Mesenchymal stem cell of the bone marrow (primary cell): ENCODE measurements around a stretch of chr17.

DNA sequence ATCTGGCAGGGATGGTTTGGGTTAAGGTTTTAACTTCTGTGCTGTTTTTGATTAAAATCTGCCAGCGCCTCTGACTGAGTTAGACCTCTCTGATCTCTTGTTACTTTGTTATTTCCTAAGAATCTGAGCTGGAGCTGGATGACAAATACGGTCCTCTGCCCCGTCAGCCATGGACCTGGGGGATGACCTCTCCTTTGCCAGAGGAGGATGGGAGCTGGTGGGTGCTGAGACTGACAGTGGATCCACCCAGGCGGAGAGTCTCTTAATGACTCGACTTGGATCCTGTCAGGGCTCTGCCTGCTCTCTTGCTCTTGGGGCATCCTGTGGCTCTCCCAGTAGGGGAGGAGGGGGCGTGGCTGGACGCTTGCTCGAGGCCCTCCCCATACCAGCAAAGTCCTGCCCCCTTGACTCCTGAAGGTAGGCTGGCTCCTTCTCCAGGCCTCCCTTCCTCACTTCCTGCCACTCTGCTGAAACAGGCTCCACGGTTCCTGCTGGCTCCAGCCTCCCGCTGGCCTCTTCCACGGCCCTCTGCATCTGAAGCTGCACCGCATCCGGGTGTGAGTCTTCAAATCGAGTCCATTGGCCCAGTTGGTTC, 24.8 kb upstream of the MAP3K14 start:
- CAGE, long polyA plus RNA = no peak

GRCh38 chr17:45418437-45419265, 14.0 kb downstream of the ARHGAP27 start:
- CAGE, long polyA plus RNA = no peak

GRCh38 chr17:45896905-45898123, 3.0 kb downstream of the MAPT start:
- CAGE, long polyA plus RNA = no peak

GRCh38 chr17:45940839-45941302, 46.5 kb downstream of the MAPT start:
- CAGE, long polyA plus RNA = no peak

GRCh38 chr17:46034972-46035534, 36.0 kb downstream of the STH start:
- CAGE, long polyA plus RNA = no peak

DNA sequence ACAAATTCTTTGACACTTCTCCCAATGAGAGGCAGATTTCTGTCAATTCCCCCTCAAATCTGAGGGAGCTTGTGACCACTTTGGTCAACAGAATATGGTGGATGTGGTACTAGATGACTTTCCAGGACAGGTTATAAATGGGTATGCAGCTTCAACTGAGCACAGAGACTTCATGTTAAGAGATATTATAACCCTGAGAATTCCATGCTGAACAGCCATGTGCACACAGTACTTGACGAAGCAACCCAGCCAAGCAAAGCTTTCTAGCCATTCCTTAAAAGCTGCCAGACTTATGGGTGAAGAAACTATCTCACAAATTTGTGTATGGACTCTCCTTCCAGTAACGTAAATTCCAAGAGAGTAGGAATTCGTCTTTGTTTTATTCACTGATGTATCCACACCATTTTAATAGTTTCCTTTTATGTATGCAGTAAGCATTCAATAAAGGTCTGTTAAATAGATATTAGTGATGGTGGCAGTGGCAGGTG, 76.1 kb downstream of the KANSL1 start:
- CAGE, long polyA plus RNA = no peak

GRCh38 chr17:46151259-46151912, 41.8 kb downstream of the KANSL1 start:
- CAGE, long polyA plus RNA = no peak

DNA sequence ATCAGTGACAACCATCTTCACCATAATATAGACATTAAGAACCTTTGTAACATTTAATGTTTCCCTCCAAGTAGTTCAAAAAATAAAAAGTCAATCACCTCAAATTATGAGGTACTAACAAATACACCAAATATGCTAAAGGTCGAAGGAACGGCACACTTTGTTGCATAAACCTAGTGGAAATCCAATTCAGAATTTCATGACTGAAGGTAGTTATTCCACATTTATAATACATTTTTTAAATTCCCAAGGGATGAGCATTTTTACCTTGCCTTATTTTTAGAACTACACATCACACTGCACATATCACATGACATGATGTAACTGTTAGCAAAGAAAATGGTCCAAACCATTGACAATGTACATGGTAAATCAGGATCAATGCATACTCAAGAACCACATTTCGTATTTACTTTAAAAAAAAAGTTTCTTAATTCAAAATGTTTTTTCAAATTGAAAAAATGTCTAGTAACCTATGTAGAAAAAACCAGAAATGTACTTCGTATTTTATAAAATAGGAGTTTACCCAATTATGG, 2.5 kb downstream of the KANSL1 start:
- CAGE, long polyA plus RNA = no peak

- CAGE, long polyA plus RNA = no peak
Observed at GRCh38 chr17:46224641-46225680, 31.7 kb upstream of the KANSL1 start.

- CAGE, long polyA plus RNA = no peak
Observed at GRCh38 chr17:46579817-46580135, 285 bp upstream of the ARL17A start.

- CAGE, long polyA plus RNA = no peak
Observed at GRCh38 chr17:46770998-46771687, 47.3 kb downstream of the WNT3 start.

GRCh38 chr17:46862926-46863506, 11.6 kb downstream of the WNT9B start:
- CAGE, long polyA plus RNA = no peak

DNA sequence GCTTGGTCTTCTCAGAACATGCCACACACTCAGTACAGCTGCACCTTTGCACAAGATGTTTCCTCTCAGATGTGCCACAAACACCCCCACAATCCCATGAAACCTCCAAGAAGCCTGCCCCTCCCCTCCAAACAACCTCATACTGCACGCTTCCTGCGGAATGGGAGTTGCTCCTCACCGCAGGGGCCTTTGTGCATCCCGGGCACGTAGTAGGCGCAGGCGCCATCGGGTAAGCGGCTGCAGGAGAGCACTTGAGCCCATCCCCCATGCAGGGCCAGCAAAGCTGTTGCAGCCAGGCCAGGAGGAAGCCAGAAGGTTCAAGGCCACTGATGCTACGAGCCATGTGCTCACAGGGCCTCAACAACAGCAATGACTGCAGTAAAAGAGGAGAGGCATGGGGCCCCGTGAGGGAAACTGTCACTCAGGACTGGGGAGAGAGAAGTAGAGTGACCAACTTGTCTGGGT, 20.5 kb downstream of the GOSR2 start:
- CAGE, long polyA plus RNA = no peak

DNA sequence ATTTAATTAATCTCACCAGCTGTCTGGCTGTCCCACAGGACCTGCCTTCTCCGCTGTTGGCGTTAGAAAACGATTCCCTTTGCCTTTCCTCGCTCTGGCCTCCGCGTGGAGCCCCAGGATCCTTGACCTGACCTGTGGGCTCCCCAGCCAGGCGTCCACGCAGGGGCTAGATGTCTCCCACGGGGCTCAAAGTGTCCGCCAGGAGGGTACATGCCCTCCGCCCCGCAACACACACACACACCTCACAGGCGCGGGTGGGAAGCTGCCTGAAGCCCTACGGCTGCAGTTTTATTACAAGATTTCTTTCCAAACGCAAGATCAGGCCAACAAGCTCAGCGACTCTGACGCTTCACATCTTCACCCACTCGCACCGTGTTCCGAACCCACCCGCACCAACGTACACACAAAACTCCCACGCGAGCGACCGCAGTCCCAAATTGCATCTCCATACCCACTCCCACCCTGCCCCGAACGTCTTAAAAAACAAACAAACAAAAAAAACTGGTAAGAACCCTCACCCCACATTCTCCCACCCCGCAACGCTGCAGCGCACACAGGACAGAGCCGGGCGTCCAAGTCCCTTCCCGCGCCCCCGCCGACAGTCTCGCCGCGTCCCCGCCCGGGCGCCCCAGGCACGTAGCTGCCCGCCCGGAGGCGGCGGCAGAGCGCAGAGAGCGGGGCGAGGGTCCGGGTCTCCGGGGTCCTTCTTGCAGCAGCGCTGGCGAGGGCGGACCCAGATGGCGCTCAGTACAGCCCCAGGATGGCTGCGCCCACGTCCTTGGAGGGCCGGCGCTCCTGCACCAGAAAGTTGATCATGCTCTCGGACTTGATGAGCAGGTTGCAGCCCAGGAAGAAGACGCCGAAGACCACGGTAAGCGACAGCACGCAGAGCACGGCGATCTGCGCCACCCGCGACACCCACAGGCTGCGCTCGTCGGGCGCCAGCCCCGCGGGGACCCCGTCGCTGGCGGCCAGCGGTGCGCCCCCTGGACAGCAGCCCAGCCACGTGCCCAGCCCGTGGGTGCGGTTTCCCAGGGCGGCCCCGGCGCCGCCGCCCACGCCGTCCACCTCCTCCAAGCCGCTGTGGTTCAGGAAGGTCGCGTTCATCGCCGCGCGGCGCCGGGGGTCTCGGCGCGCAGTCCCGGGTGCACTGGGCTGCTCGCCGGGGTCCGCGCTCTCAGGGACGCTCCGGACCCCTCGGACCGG, 749 bp downstream of the RPRML start:
- CAGE, long polyA plus RNA = no peak

GRCh38 chr17:47170136-47170740, 18.9 kb downstream of the CDC27 start:
- CAGE, long polyA plus RNA = no peak

DNA sequence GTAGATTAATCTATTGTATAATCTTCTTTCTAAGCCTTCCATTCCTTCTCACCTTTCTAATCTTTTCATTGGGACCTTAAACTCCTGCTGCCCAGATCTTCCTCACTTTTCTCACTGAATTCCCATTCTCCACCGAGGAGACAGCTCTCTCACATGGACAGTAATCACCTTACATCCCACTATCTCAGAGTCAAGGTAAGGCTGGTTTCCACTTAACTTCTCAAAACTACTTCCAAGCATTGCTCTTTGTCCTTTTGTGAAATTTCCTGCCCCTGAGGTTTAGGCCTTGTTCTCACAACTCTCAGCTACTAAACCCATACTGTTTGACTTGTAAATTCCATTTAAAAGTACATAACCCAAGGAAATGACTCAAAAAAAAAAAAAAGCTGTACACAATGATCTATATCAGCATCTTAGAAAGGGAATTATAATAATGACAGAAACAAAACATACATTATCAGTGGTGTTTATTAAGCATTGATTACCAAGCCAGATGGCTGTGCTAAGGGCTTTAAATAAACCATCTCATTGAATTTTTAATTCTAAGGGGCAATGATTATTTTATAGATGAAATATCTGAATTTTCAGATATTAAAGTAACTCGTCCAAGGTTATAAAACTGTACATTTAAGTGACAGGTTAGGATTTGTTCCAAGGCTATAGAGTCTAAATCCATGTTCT, 8.7 kb downstream of the CDC27 start:
- CAGE, long polyA plus RNA = no peak

- CAGE, long polyA plus RNA = no peak
Observed at GRCh38 chr17:47189390-47189794, 297 bp upstream of the CDC27 start.

DNA sequence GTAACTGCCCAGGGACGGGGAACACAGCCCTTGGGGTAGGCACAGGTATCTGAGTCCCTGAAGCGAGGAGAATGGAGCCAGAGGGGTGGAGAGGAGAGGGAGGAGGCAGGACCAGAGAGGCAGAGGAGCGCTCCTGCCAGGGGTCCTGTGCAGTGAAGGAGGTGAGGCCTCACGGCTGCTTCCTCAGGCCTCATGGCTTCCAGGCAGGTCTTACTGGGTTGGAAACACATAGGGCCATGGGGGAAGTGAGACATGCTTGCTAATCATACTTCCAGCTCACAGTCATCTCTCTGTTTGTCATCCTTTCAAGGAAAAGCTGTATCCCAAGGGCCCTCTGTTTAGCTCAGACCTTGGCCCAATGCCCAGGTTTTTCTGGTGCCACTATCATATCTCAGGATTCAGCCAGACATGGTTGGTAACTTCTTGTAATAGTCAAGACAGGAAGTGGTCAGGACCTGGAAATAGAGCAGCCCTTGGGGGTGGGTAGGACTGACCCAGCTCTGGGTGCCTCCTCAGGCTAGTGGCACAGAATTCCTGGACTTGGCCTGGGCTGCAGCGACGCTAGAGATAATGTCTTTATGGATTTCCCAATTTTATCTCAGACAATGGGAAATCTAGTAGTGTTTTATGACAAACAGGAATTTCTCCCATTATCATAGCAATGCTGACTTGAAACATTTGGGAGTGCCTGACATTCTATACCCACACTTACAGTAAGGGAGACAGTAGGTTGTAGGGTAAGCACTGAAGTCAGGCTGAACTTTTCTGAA, 13.6 kb upstream of the ITGB3 start:
- CAGE, long polyA plus RNA = no peak

- CAGE, long polyA plus RNA = no peak
Observed at GRCh38 chr17:47252223-47252731, 1.4 kb upstream of the ITGB3 start.

DNA sequence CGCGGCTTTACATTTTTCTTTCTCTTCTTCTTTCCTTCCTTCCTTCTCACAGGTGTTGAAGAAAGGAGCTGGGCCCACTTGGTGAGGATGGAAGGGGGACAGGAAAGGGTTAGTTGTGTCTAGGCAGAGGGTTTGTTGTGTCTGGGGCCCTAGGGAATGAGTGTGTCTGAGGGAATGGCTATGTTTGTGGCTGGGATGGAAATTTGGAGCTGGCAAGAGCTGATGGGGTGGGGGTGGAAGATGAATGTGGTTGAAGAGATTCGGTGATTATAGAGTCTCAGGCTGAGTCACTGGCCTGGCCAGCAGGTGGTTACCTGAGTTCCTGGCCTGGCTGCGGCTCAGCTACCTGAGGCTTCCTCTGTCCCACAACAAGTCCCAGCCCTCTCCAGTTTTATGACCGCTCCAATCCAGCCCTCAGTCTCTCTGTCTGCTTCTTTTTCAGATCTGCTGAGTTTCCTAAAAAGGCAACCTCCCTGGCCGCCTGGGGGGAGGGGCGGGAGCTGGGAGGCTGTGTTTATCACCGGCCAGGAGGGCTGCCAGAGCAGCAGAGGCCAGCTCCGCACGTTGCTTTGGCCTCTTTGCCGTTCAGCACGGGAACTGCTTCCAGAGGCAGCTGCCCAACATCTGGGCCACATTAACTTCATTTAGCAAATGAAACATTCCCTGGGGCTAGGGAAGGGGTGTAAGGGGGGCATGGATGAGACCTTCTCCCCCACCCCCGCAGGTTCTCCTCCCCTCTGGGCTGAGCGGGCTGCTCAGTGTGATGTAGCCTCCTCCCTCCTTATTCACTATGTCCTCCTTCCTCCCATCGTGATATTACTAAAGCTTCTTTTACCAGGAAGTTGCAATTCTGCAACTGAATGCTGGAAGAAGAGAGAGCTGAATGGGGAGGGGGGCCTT, 21.8 kb downstream of the ITGB3 start:
- CAGE, long polyA plus RNA = no peak